Mesenchymal stem cell of Wharton's jelly (primary cell): ENCODE measurements around a stretch of chr3.

DNA sequence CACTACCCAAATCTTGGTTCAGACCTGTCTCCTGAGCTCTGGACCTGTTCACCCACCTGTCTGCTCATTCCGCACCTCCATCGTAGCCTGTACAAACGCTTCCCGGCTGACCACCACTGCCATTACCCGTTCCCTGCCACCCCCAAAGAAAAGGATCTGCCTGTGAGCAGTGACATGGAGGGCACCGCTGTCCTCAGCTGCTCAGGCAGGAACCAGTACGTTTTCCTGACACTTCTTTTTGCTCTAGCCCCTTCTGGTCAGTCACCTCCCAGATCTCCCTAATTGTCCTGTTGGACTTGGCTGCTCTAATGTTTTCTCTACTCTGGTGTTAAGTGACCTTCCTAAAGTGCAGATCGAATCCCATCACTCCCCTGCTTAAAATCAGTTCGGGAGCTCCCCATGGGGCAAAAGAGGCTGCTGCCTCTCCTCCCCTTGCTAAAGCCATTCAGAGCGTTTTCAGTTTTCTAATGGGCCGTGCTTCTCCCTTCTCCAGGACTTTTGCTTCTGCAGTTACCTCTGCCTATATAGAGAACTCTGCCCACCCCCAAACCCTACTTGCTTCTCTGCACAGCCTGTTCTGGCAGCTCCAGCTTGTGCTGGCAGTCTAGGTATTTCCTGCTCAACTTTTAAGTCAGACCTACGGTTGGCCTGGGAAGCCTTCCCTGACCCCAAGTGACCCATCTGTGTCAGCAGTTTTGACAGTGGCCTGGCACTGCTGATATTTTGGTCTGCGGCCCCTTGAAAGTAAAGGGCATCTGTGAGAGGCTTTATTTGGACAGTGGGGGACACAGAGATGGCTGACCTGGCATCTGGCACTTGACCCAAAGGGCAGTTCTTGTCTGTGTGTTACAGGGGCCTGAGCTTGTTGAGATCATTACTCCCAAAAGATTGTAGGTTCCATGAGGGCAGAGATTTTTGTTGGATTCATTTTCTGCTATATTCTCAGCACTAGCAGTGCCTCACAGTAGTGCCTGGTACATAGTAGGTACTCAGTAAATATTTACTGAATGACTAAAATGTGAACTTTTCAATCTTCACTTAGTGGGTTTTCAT, 55.5 kb upstream of the TRAK1 start:
- CAGE, long polyA plus RNA = no peak

GRCh38 chr3:42106356-42107131, 15.4 kb downstream of the TRAK1 start:
- CAGE, long polyA plus RNA = no peak

GRCh38 chr3:42388177-42388739, 22.2 kb downstream of the LYZL4 start:
- CAGE, long polyA plus RNA = no peak

- CAGE, long polyA plus RNA = no peak
These were observed 24.7 kb downstream of the VIPR1 start for GRCh38 chr3:42527032-42527571.

DNA sequence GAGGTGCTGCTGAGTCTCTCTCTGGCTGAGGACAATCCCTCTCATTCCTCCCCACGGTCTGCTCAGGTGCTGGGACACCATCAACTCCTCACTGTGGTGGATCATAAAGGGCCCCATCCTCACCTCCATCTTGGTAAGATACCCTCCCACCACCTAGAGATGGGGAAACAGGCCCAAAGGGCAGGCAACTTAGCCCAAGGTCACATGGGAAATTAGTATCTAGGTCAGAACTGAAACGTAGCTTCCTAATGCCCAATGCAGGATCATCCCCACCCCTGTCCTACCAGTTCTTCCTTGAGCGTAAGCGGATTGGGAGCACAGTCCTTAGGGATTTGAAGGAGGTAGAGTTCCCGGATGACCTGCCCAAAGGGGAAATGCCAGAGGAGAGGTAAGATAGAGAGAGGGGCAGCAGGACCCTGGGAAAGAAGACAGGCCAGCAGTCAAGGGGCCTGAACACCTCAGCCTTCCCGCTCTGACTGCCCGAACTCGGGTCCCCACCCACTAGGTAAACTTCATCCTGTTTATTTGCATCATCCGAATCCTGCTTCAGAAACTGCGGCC, 29.4 kb downstream of the VIPR1 start:
- CAGE, long polyA plus RNA = no peak

DNA sequence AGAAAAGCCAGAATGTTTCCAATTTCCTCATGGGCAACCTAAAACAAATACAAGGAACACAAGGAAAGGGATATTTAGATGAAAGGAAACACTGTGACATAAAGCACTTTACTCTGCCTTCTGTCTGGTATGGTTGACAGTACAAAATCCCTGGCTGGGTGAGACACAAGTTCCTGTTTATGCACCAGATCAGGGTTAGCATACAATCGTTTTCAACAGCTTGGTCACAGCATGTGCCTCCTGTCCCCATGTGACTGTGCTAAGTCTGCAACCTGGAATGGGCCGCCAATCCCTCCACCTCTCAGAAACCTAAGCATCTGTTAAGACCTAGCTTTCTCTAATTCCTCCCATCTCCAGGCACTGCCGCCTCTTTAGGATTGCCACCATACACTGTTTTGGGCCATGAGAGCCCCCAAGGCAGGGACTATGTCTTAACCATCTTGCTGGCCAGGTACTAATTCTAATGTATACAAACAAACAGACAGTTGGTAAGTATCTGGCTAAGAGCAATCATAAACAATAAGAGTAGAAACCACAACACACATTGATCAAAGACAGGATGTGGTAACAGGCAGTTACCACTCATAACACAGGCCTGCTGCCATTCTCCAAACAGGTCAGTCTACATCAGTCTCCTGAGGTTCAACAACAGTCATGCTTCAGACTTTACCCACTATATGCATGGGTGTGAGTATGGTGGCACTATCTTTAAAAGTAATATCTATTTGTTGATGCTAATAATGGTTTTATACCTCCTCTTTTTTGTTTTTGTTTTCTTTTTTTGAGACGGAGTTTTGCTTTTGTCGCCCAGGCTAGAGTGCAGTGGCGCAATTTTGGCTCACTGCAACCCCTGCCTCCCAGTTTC, 25.6 kb downstream of the SEC22C start:
- CAGE, long polyA plus RNA = no peak

DNA sequence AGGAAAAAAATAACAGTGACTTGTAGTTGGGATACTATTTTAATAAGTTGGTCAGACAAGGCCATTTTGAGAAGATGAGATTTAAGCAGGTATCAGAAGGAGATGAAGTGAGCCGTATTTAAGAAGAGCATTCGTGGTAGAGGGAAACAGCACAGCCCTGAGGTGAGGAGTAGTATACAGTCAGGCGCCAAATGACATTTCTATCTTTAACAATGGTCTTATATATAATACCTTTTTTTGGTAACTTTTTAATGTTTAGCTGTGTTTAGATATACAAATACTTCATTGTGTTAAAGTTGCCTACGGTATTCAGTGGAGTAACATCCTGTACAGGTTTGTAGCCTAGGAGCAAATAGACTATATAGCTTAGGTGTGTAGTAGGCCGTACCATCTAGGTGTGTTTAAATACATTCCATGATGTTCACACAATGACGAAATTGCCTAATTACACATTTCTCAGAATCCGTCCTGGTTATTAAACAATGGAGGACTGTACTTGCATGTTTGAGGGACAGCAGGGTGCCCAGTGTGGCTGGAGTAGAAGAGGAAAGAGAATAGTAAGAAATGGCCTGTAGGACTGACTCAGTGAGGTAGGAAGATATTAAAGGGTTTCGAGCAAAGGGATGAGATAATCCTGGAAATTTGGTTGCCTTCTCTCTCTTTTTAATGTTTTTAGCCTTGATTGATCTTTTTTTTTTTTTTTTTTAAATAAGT, 1.6 kb downstream of the NKTR start:
- CAGE, long polyA plus RNA = no peak

DNA sequence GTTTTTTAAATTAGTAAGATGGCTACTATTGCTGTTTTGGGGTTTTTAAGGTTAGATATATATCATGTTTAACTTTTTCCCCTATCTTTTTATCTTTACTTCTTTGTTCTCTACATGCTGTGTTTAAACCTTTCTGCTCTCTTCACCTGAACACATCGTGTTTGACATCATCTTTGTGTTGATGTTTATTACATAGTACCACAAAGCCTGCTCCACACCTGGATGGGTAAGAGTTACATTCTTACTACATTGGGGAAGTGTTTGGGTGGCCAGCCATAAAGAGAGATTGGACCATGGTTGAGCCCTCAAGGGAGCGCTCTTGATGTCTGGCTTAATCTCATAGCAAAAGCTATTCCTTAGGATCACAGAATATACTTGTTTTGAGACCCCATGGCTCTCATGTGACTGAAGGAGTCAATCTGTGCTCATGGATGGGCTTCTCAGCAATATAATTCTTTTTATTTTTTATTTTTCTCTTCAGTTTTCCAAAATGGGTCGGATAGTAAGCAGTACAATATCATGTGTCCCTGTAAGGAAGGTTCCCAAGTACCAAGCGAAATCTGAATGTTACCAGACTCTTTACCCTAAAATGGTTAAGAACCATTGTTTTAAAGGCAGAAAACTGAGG, 23.0 kb upstream of the ZBTB47 start:
- CAGE, long polyA plus RNA = no peak

- CAGE, long polyA plus RNA = no peak
These were observed 15.7 kb upstream of the ZBTB47 start for GRCh38 chr3:42637666-42638309.

DNA sequence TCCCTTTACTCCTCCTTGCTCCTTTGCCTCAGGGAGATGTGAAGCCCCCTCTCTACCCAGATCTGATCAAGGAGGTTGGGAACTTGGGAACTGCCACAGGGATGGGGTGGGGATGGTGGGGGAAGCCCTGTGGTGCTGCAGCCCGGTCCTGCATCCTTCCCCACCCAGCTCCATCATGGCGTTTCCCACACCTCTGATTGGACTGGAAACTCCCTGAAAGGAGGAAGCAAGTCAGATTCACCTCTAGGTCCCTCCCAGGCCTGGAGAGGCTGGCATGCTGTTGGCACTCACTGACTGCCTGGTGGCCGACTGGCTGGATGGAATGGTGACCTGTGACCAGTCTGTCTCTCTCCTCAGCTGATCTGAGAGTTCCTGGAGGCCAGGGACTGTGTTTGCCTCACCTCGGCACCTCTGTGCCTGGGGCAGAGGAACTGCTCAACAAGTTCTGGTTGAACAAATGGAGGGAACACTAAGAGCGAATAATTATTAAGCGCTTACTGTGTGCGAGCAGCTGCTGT, 3.3 kb upstream of the HHATL start:
- CAGE, long polyA plus RNA = no peak

DNA sequence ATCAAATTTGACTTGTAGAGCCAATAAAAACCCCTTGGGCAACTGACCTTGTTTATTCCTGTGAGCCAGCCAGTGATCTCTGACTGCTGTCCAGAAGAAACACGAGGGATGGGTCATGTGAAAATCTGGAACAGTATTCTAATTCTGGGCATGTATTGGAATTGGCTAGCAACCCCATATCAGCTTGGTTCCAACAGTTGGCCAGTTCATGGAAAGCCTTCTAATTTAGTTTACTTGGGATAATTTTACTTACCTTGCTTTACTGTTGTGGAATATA, 19.1 kb upstream of the HHATL start:
- CAGE, long polyA plus RNA = no peak

DNA sequence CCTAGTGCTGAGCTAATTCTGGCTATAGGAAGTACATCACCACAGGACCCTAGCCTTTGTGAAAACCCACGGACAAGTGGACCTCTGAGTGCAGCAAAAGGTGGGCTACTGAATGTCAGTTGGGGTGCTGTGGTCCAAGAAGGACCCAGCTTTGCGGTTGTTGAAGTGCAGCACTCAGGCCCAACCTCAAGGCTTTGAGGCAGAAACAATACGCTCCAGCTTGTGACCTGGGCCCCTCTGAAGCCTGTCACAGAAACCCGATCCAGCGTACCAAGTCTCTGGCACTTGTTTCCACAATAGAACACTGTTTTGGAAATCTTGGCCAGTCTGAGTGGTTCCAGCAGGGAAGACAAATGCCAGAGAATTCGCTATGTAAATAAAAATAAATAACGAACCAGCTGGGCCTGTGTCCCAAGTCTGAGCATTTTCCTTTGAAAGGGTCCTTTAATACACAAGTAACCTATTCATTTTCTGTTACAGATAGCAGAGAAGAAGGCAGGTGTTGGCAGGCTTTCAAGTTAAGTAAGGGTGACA, 26.6 kb downstream of the CCDC13 start:
- CAGE, long polyA plus RNA = no peak

DNA sequence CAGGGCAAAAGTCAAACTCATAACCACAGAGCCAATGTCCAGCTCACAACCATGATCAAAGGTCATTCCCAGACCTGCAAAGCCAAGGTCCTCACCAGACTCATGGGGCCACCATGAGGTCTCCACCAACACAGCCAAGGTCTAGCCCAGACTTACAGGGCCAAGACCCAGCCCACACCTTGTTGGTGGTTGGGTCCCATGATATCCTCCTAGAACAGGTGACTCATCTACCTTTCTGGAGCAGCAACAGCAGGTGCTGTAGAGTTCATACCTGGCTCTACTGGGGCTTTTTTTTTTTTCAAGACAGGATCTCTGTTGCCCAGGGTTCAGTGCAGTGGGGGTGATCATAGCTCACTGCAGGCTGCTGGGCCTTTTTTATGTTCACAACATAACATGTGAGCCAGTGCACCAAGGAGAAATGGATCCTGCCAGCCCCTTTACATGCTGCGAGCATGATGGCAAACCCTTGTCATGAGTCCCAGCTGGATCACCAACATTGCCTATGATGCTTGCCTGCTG, 16.7 kb downstream of the CCDC13 start:
- CAGE, long polyA plus RNA = no peak

DNA sequence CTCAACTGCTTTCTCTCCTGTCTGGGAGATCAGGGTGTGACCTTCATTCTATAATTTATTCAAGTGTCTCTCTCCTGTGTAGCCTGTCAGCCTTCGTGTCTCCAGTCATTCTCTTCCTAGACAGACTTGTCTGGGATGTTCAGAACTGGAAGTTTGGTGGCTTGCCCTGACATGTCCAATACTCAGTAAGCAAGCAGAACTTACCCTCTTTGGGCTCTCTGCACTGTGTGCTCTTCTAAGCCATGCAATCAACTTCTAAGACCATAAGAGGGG, 14.1 kb downstream of the ACKR2 start:
- CAGE, long polyA plus RNA = no peak

GRCh38 chr3:42853589-42854112, 22.0 kb downstream of the CYP8B1 start:
- CAGE, long polyA plus RNA = no peak

- CAGE, long polyA plus RNA = no peak
These were observed 5.2 kb upstream of the CYP8B1 start for GRCh38 chr3:42880859-42881374.

DNA sequence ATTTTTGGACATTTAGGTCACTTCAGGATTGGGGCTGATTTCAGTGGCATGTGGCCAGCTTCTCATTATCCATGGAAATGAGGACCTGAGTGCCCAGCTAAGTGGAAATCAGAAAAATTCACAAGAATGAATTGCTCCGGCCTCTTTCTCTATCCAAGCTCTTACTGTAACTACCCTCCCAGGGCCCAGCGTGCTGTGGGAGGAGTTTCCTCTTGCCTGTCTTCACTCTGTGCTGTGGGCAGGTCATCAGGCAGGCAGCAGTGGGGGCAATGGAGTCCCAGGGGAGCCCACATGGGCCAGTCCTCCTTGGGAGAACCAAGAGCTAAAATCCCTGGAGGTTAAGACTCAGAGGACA, 3.5 kb downstream of the GASK1A start:
- CAGE, long polyA plus RNA = no peak

- CAGE, long polyA plus RNA = no peak
These were observed 103.6 kb downstream of the SNRK start for GRCh38 chr3:43389688-43390625.

DNA sequence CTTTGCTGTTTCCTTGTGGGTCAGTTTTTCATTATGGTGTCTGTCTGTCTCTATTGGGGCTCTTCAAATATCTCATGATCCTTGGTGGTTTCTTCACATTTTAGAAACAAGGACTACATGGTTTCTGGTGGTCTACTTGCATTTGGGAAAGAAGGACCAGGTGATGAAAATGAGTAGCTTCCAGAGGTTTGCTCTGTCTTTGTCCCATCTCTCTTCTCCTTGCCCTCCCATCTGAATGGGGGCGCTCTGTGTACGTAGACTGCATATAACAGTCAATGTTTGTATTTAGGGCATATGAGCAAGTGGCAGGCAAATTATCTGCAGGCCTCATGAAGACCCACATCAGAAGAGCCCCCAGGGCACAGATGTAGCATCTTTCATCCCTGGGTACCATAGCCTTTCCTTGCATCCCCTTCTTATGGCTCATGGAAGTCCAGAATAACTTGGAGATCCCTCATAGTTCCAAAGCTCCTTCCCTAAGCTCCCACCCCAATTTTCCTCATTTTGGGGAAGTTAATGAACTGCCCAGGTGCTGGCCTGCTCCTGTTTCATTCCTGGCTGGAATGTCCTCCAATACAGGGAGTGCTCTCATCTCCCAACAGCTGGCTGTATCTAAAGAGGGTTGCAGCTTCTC, 113.2 kb downstream of the SNRK start:
- CAGE, long polyA plus RNA = no peak

- CAGE, long polyA plus RNA = no peak
These were observed 140.0 kb downstream of the SNRK start for GRCh38 chr3:43426424-43426692.